GM12878 (cell line): ENCODE measurements around the gene RPL17.

- RAMPAGE, long total RNA, result no peak
- RRBS, 2 experiments, result no CpG with 5 or more reads among the region's 3 CpGs
CAGE:
- cytosol, long polyA minus RNA, result no peak
- cytosol, long polyA plus RNA, result no peak
- long polyA plus RNA, result no peak
- nucleolus, long total RNA, result no peak
- nucleus, long polyA plus RNA, result no peak
- nucleus, long total RNA, result no peak
These were observed 105.0 kb downstream of the SMAD2 start for GRCh38 chr18:47825442-47825858.

GRCh38 chr18:48007577-48008910 is 77.6 kb upstream of the SMAD2 start:
- RAMPAGE, long total RNA, result no peak
- RRBS, 2 experiments, result 3 to 4% methylated on average over 25 to 39 of the region's 82 CpGs
CAGE:
- cytosol, long polyA minus RNA, result no peak
- cytosol, long polyA plus RNA, result no peak
- long polyA plus RNA, result no peak
- nucleolus, long total RNA, result no peak
- nucleus, long polyA plus RNA, result no peak
- nucleus, long total RNA, result no peak

GRCh38 chr18:48036309-48036845 is 105.9 kb upstream of the SMAD2 start:
- RAMPAGE, long total RNA, result no peak
- RRBS, 2 experiments, result no CpG with 5 or more reads among the region's 13 CpGs
CAGE:
- cytosol, long polyA minus RNA, result no peak
- cytosol, long polyA plus RNA, result no peak
- long polyA plus RNA, result no peak
- nucleolus, long total RNA, result no peak
- nucleus, long polyA plus RNA, result no peak
- nucleus, long total RNA, result no peak

- RAMPAGE, long total RNA, result no peak
- RRBS, 2 experiments, result no CpG with 5 or more reads among the region's 5 CpGs
CAGE:
- cytosol, long polyA minus RNA, result no peak
- cytosol, long polyA plus RNA, result no peak
- long polyA plus RNA, result no peak
- nucleolus, long total RNA, result no peak
- nucleus, long polyA plus RNA, result no peak
- nucleus, long total RNA, result no peak
These were observed 43.7 kb upstream of the ZBTB7C start for GRCh38 chr18:48452755-48453361.

DNA sequence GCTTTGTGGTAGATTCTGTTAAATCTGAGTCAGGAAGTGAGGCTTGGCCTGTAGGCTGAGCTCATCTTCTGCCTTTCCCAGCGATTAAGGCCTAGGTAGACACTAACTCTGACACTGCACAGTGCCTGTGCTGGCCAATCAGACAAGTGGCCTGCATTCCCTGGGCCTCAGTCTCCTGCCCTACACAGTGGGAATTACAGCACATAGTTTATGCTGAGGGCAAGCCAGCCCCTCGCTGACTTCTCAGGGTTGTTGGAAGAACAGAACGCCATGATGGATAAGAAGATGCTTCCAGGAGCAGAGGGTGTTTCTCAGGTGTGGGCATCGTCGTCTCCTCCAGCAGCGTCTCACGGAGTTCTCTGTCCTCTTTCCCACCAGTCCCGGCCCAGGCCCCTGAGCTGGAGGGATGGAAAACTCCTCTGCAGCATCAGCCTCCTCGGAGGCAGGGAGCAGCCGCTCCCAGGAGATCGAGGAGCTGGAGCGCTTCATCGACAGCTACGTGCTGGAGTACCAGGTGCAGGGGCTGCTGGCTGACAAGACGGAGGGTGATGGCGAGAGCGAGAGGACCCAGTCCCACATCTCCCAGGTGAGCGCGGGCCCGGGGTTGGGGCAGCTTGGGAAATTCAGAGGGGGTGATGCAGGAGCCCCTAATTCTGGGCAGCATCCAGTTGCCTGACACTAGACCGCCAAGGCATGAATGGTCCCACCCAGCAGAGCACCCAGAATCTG is 80.5 kb downstream of the CTIF start:
- RAMPAGE, long total RNA, result no peak
- RRBS, 2 experiments, result no CpG with 5 or more reads among the region's 21 CpGs
CAGE:
- cytosol, long polyA minus RNA, result no peak
- cytosol, long polyA plus RNA, result no peak
- long polyA plus RNA, result no peak
- nucleolus, long total RNA, result no peak
- nucleus, long polyA plus RNA, result no peak
- nucleus, long total RNA, result no peak

- RAMPAGE, long total RNA, result no peak
- RRBS, 2 experiments, result no CpG with 5 or more reads among the region's 27 CpGs
CAGE:
- cytosol, long polyA minus RNA, result no peak
- cytosol, long polyA plus RNA, result no peak
- long polyA plus RNA, result no peak
- nucleolus, long total RNA, result no peak
- nucleus, long polyA plus RNA, result no peak
- nucleus, long total RNA, result no peak
These were observed 141.9 kb downstream of the CTIF start for GRCh38 chr18:48680385-48681577.

DNA sequence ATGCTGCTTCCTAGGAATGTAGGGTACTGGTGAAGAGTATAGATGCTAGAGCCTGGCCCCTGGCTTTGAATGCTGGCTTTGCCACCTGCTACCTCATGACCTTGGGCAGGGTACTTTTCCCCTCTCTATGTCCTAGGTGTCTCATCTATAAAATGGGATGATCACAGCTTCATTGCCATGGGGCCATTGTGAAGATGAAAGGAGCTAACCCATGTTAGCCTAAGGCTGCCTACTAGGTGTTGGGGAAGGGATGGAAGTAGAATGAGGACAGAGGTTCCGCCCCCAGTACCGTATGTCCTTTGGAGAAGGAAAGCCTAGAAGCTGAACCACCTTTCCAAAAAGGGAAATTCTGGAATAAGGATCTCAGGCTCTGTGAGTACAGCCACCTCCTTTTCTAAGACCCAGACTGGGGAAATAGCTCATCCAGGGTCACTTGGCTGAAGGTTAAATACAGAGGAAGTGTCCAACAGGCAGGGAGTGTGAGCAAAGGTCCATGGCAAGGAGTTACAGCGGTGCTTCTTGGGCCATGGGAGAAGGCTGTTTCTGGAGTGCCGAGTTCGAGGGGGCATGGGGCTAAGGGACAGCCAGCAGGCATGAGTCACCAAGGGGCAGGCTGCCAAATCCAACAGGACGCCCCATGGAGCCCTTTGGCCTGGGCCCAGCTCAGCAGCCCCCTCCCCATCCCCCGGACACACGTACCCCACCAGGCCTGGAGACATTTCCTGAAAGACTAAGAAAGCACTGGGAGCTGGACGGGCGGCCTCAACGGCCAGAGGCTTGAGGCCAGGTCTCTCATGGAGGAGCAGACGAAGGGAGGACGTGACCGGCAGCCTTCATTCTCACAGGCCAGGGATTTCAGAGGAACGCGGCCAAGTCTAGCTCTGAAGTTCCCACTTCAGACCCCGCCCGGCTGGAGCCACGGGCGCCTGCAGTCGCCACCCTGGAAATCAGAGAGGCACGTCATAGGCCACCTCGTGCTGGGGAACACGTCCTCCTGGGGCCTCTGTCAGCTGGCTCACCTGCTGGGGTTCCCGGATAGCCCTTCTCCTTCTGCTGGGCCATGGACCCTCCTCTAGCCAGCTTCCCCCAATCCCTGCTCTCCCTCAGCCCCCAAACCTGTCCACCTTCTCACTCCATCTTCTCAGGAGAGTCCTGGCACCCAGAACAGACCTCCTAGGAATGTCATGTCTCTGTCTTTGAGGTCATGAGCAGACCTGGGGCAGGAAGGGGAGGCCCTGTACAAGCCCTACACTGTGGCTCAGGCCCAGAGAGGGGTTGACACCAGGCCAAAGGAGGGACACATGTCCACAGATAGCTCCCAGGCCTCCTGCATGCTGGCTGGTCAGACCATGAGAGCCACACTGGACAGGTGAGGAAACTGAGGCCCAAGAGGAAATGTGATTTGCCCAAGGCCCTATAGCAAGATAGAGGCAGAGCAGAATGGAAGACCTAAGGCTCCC is 160.4 kb downstream of the SMAD7 start:
- RAMPAGE, long total RNA, result no peak
- RRBS, 2 experiments, result 98 to 99% methylated on average over 3 to 4 of the region's 25 CpGs
CAGE:
- cytosol, long polyA minus RNA, result no peak
- cytosol, long polyA plus RNA, result no peak
- long polyA plus RNA, result no peak
- nucleolus, long total RNA, result no peak
- nucleus, long polyA plus RNA, result no peak
- nucleus, long total RNA, result no peak

DNA sequence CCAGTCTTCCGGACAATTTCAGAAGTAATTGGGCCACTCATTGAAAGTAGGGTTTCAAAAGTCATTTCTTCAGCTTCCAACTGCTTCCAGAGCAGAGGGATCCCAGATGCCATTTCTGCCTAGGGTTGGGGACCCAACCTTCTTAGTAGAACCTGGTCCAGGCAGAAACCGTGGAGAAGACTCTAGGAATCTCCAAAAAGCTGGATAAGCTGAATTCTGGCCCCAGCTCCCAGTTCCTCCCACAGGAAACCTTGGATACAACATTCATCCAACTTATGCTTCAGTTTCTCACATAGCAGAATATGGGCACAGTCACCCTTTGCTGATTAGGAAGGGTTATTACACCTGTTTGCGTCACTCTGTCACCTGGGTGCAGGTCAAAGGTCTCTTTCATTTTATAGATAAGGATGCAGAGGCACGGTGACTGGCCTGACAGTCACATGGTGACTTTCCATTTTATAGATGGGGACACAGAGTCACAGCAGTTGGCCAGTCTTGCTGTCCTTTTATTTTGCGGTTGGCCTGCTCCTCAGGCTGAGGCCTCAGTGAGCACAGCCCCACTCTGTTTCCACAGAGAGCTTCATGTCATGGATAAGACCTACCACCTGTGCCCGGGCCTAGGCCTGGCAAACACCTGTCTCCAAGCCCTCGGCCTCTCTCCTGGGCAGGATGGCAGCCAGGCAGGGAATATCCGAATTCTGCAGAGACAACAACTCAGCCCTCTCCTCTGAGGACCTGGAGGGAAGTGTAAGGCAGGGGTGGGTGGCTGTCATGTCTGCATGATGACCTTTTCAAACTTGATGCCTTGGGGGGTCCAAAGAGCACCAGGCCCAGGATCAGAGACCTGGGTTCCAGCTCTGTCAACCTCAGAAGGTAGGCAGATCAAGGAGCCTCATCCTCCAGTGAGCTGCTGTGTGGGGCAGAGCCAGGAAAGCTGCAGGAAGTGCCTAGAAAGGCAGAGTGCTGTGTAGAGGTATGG is 148.8 kb downstream of the SMAD7 start:
- RAMPAGE, long total RNA, result no peak
- RRBS, 2 experiments, result no CpG with 5 or more reads among the region's 8 CpGs
CAGE:
- cytosol, long polyA minus RNA, result no peak
- cytosol, long polyA plus RNA, result no peak
- long polyA plus RNA, result no peak
- nucleolus, long total RNA, result no peak
- nucleus, long polyA plus RNA, result no peak
- nucleus, long total RNA, result no peak

- RAMPAGE, long total RNA, result no peak
- RRBS, 2 experiments, result no CpG with 5 or more reads among the region's 4 CpGs
CAGE:
- cytosol, long polyA minus RNA, result no peak
- cytosol, long polyA plus RNA, result no peak
- long polyA plus RNA, result no peak
- nucleolus, long total RNA, result no peak
- nucleus, long polyA plus RNA, result no peak
- nucleus, long total RNA, result no peak
These were observed 135.7 kb downstream of the SMAD7 start for GRCh38 chr18:48814946-48815508.

- RAMPAGE, long total RNA, result no peak
- RRBS, 2 experiments, result no CpG with 5 or more reads among the region's 9 CpGs
CAGE:
- cytosol, long polyA minus RNA, result no peak
- cytosol, long polyA plus RNA, result no peak
- long polyA plus RNA, result no peak
- nucleolus, long total RNA, result no peak
- nucleus, long polyA plus RNA, result no peak
- nucleus, long total RNA, result no peak
These were observed 117.9 kb downstream of the SMAD7 start for GRCh38 chr18:48832832-48833350.

GRCh38 chr18:48868402-48868761 is 82.4 kb downstream of the SMAD7 start:
- RAMPAGE, long total RNA, result no peak
- RRBS, 2 experiments, result no CpG with 5 or more reads among the region's 4 CpGs
CAGE:
- cytosol, long polyA minus RNA, result no peak
- cytosol, long polyA plus RNA, result no peak
- long polyA plus RNA, result no peak
- nucleolus, long total RNA, result no peak
- nucleus, long polyA plus RNA, result no peak
- nucleus, long total RNA, result no peak

GRCh38 chr18:48878264-48878791 is 72.4 kb downstream of the SMAD7 start:
- RAMPAGE, long total RNA, result no peak
- RRBS, 2 experiments, result no CpG with 5 or more reads among the region's 10 CpGs
CAGE:
- cytosol, long polyA minus RNA, result no peak
- cytosol, long polyA plus RNA, result no peak
- long polyA plus RNA, result no peak
- nucleolus, long total RNA, result no peak
- nucleus, long polyA plus RNA, result no peak
- nucleus, long total RNA, result no peak

DNA sequence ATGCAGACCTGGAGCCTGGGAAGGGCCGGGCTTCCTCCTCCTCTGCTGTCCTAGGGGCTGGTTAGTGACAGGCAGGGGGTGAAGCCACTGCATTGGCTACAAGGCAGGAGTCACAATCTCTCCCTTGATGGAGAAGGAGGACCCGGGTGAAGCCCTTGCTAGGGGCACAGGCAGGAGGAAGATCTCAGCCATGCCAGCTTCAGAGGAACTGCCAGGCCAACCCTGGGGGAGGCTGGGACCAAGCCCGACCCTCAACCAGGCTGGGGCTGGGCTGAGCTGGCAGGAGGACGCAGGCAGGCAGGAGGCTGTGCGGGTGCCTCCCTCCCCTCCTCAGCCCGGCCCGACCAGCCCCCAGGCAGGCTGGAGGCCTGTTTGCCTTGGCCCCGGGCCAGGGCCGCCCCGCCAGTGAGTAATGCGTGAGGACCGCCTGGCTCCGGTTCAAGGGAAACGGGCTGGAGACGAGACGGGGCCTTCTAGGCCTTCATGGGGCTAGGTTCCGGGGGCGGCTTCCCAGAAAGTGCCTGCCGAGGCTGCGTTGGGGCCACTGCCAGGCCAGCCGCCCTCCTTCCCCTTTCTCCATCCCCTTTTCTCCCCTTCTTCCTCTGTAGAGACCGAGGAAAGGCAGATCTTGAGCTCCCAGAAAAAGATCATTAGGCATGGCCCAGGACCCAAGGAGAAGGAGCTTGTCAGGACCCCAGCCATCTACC is 48.8 kb downstream of the SMAD7 start:
- RAMPAGE, long total RNA, result no peak
- RRBS, 2 experiments, result 52 to 84% methylated on average over 12 of the region's 22 CpGs
CAGE:
- cytosol, long polyA minus RNA, result no peak
- cytosol, long polyA plus RNA, result no peak
- long polyA plus RNA, result no peak
- nucleolus, long total RNA, result no peak
- nucleus, long polyA plus RNA, result no peak
- nucleus, long total RNA, result no peak

DNA sequence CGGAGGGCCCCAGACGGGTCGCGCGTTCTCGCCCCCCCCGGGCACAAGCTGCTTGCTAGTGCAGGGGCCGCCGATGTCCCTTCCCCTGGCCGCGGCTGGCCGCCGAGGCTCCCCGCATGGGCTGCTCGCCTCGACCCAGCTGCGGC is 679 bp upstream of the SMAD7 start:
- RAMPAGE, long total RNA, result no peak
- RRBS, 2 experiments, result under 1 to 1% methylated on average over 6 of the region's 17 CpGs
CAGE:
- cytosol, long polyA minus RNA, result no peak
- cytosol, long polyA plus RNA, result no peak
- long polyA plus RNA, result no peak
- nucleolus, long total RNA, result no peak
- nucleus, long polyA plus RNA, result no peak
- nucleus, long total RNA, result no peak

- RAMPAGE, long total RNA, result start-site peak on the minus strand at chr18:49492442-49492487, 30,064 and 13,309 reads in 2 replicates
- RRBS, 2 experiments, result under 1 to 1% methylated on average over 18 of the region's 57 CpGs
CAGE:
- cytosol, long polyA minus RNA, result start-site peak on the minus strand at chr18:49492462-49492480, 1,634 reads
- cytosol, long polyA plus RNA, result start-site peak on the minus strand at chr18:49492367-49492516, 1,447 and 1,610 reads in 2 replicates
- long polyA plus RNA, result start-site peak on the minus strand at chr18:49492454-49492526, 644 and 974 reads in 2 replicates
- nucleolus, long total RNA, result start-site peak on the minus strand at chr18:49492432-49492469, 294 reads
- nucleus, long polyA plus RNA, result start-site peak on the minus strand at chr18:49491740-49492516, 2,431 and 2,280 reads in 2 replicates
- nucleus, long total RNA, result no peak
These were observed at the start of gene RPL17 for GRCh38 chr18:49491570-49492658. TSS of gene RPL17 (minus strand) at chr18:49492465.

GRCh38 chr18:49565499-49566016 is 3.7 kb downstream of the LIPG start:
- RAMPAGE, long total RNA, result no peak
- RRBS, 2 experiments, result no CpG with 5 or more reads among the region's 7 CpGs
CAGE:
- cytosol, long polyA minus RNA, result no peak
- cytosol, long polyA plus RNA, result no peak
- long polyA plus RNA, result no peak
- nucleolus, long total RNA, result no peak
- nucleus, long polyA plus RNA, result no peak
- nucleus, long total RNA, result no peak

- RAMPAGE, long total RNA, result no peak
- RRBS, 2 experiments, result no CpG with 5 or more reads among the region's 15 CpGs
CAGE:
- cytosol, long polyA minus RNA, result no peak
- cytosol, long polyA plus RNA, result no peak
- long polyA plus RNA, result no peak
- nucleolus, long total RNA, result no peak
- nucleus, long polyA plus RNA, result no peak
- nucleus, long total RNA, result no peak
These were observed 28.7 kb downstream of the LIPG start for GRCh38 chr18:49590418-49591058.

- RAMPAGE, long total RNA, result no peak
- RRBS, 2 experiments, result no CpG with 5 or more reads among the region's 4 CpGs
CAGE:
- cytosol, long polyA minus RNA, result no peak
- cytosol, long polyA plus RNA, result no peak
- long polyA plus RNA, result no peak
- nucleolus, long total RNA, result no peak
- nucleus, long polyA plus RNA, result no peak
- nucleus, long total RNA, result no peak
These were observed 76.5 kb downstream of the LIPG start for GRCh38 chr18:49638243-49638952.

GRCh38 chr18:50071081-50071749 is 123.7 kb downstream of the MYO5B start:
- RAMPAGE, long total RNA, result no peak
- RRBS, 2 experiments, result no CpG with 5 or more reads among the region's 4 CpGs
CAGE:
- cytosol, long polyA minus RNA, result no peak
- cytosol, long polyA plus RNA, result no peak
- long polyA plus RNA, result no peak
- nucleolus, long total RNA, result no peak
- nucleus, long polyA plus RNA, result no peak
- nucleus, long total RNA, result no peak